Tibial nerve (tissue), 3 donors: ENCODE data around the gene TSPO.

- PRO-cap: no peak
- RAMPAGE, long total RNA, 3 experiments: no peak in any of the 3 experiments
Observed at GRCh38 chr22:42990956-42991865, 23.7 kb downstream of the PACSIN2 start.

DNA sequence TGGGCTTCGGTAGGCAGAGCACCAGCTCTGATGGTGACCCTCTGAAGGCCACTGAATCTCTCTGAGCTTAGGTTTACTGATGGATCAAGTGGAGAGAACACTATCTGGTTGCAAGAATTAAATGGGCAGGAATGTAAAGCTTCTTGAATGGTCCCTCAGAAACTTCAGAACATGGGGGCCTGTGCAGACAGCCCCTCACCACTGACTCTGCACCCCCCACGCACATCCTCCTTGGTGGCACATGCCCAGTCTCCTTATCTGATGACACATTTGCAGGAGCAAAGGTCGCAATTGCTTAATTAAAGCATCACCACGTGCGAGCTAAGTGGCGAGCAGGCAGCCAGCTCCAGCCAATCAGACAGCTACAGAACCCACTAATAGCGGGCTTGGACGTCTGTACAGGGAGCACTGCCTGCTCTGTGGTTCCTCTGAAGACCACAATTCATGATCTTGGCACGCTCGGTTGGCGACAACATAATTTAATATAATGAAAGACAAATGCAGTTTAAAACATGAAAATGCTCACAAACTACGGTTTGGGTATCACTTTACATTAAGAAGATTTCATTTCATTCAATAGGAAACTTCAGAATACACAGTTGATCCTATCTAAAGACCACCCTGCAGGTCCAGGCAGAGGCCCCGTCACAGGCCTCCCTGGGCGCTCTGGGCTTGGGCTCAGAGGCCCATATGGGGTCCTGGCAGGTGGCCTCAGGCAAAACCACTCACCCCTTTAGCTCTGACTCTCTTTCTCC is 10.6 kb downstream of the PACSIN2 start:
- PRO-cap: no peak
- RAMPAGE, long total RNA, 3 experiments: no peak in any of the 3 experiments

GRCh38 chr22:43024984-43025484 is 10.1 kb upstream of the PACSIN2 start:
- PRO-cap: no peak
- RAMPAGE, long total RNA, 3 experiments: no peak in any of the 3 experiments

- PRO-cap: no peak
- RAMPAGE, long total RNA, 3 experiments: no peak in any of the 3 experiments
Observed at GRCh38 chr22:43118771-43119838, 8.6 kb downstream of the BIK start.

DNA sequence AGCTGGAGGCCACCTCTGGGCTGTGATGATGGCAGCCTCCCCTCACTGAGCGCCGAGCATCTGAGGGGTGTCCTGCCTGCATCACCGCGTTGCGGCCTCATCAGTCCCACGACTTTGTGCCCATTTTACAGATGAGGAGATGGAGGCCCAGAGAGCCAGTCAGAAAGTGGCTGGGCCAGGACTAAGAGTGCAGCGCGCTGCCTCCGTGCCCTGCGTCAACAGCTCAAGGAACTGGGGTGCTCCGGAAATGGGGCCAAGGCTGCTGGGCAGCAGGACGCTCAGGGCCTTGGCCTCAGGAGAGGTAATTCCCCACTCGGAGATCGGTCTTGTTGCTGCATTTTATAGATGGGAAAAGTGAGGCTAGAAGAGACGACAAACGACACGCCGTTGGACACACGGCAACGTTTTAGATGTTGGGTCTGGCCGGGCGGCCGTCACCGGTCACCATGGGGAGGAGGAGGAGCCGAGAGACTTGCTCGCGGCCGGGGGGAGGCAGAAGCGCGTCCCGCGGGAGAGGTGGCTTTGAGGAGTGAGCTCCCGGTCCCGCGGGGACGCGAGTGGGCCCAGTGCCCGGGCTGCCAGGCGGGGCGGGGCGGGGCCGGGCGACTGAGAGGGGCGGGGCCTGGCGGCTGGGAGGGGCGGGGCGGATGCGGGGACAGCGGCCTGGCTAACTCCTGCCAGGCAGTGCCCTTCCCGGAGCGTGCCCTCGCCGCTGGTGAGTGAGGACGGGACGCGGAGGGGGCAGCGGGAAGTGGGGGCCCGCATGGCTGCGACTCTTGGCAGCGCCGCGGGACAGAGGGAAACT is at the start of gene TSPO:
Gene TSPO, plus strand, starts transcription at position 670 of the 805 bp plus-strand sequence.
- PRO-cap: bidirectional peak, plus-strand start at position 503 of the sequence, minus-strand start at position 501 of the sequence; bidirectional peak, plus-strand start at position 684 of the sequence, minus-strand start at position 531 of the sequence
- RAMPAGE, long total RNA, 3 experiments: start-site peak on the plus strand in 3 of 3 experiments, centred at positions 666 to 674 of the sequence, 269 to 693 reads per replicate

DNA sequence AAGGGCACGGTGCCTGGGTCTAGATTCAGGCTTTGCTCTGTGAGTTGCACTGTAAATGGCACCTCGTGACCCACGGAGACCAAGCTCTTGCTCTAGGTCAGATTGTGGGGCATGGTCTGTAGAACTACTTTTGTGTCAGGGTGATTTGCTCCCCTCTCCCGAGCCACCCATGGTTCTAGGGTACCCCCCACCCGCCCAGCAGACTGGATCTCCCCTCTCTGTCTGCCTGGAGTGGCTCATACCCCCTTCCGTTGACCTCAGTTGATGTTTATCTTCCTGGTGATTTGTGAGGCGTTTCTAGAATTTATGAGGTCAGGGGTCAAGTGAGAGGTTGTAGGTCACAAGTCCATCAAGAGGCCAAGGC is 76.1 kb upstream of the TTLL12 start:
- PRO-cap: no peak
- RAMPAGE, long total RNA, 3 experiments: no peak in any of the 3 experiments

- PRO-cap: no peak
- RAMPAGE, long total RNA, 3 experiments: no peak in any of the 3 experiments
Observed at GRCh38 chr22:43293619-43294282, 49.4 kb downstream of the SCUBE1 start.

- PRO-cap: no peak
- RAMPAGE, long total RNA, 3 experiments: start-site peak on the minus strand in 1 of 3 experiments, at chr22:43301597-43301652 at its widest, 6 reads per replicate
Observed at GRCh38 chr22:43301125-43301757, 41.9 kb downstream of the SCUBE1 start.

DNA sequence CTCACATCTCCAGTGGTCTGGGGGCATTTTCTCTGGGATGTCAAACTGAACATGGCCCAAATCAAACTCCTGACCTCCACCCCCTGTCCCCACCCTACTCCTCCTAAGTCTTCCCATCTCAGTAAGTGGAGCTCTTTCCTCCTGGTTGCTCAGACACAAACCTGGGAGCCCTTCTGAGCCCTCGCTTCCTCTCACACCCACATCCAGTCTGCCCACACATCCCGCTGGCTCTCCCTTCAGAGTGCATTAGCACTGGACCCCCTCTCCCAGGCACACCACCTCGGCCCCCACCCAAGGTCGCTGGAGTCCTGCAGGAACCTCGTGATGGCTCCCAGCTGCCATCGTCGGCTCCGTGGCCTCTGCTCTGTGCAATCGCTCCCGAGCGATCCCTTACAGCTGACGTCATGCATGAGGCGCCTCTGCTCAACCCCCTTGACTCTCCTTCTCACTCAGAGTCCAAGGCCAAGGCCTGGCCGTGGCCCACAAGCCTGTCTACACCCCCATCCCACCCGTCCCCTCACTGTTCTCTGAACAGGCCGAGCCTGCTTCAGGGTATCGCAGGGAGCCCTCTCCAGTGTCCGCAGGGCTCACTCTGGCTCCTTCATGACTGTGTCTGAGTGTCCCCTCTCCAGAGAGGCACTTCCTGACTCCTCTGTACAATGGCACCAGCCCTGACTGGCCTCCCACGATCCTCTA is 183.9 kb downstream of the EFCAB6 start:
- PRO-cap: no peak
- RAMPAGE, long total RNA, 3 experiments: no peak in any of the 3 experiments

GRCh38 chr22:43811506-43811996 is 554 bp downstream of the EFCAB6 start:
- PRO-cap: no peak
- RAMPAGE, long total RNA, 3 experiments: no peak in any of the 3 experiments

DNA sequence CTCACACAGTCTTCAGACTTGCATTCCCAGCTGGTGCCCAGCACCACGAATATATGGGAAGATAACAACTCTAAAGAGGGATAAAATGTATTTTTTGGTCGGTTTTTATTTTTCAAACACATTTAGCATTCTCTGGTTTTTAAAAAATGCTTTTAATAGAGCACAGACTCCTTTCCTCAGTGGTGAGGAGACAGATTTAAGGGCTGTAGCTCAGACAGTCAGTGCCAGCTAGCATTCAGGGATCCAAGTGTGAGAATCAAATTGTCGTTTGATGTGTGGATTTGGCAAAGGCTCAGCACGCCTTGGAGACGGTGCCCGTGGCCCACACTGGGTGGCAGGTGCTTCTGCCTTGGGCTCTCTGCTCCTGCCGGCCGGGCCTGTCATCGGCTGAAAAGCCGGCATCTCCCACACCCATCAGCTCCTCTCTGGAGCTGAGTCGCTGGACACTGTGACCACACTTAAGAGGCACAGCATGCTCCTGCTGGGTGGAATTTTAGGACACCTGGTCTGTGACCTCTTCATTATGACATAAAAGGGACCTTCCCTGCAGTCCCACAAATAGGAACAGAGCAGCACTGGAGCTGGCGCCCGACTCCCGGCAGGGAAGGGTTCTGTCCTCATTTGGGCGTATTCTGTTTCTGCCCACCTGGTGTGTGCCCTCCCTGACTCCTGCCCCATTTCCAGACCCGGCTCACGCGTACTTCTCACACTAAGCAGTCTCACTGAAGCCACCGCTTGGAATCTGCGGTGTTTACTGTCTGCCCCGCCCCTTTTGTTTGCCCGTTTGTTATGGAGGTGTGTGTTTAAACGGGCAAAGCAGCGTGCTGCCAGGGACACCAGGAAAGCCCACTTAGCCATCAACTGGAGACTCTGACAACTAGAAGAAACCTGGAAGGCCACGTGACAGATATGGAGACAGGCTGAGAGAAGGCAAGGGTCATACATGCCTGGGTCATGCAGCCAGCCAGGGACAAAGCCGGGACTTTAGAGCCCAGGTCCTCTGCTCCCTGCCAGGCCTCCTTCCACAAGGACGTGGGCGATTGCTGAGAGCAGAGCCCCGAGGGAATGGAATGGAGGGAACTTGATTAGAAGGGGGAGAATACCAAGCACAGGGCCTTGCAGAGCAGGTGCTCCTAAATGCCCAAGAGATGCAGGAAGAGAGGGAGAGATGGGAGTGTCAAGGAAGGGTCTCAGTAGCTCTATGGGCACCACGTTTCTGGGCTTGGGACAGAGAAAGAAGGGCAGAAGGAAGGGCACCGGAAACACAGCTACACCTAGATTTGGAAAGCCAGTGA is 8.5 kb upstream of the EFCAB6 start:
- PRO-cap: no peak
- RAMPAGE, long total RNA, 3 experiments: no peak in any of the 3 experiments

GRCh38 chr22:44129026-44129445 is 51.7 kb upstream of the PARVG start:
- PRO-cap: no peak
- RAMPAGE, long total RNA, 3 experiments: no peak in any of the 3 experiments

- PRO-cap: no peak
- RAMPAGE, long total RNA, 3 experiments: no peak in any of the 3 experiments
Observed at GRCh38 chr22:44172287-44172708, 8.4 kb upstream of the PARVG start.

DNA sequence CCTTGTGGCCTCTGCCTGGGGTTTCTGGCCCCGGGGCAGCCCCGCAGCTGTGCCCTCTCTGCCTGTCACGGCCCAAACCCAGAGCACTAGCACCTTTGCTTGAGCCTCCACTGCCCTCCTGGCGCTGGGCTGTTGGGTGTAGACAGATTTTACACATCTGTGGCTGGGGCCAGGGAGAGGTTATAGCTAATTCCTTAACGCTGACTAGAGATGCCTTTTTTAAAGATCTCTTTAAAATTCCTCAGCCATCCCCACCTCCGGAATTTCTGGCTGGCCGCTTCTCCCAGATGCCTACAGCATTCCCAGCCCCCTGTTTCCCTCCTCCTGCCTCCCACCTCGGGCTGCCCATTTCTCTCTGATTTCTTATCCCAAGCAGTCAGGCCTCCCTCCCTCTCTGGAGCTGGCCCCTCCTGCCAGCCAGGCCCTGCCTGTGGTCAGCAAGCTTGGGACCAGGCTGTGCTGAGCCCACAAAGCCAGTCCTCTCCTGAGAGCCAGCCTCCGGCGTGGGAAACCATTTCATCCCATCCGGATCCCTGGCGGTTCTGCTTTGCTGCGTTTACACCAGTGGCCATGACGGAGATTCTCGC is 3.0 kb upstream of the PRR5 start:
- PRO-cap: unidirectional peak, plus-strand start at position 476 of the sequence
- RAMPAGE, long total RNA, 3 experiments: no peak in any of the 3 experiments

- PRO-cap: bidirectional peak, plus-strand start at chr22:44702277, minus-strand start at chr22:44702088
- RAMPAGE, long total RNA, 3 experiments: no peak in any of the 3 experiments
Observed at GRCh38 chr22:44701820-44702143, 222 bp upstream of the PRR5 start.

DNA sequence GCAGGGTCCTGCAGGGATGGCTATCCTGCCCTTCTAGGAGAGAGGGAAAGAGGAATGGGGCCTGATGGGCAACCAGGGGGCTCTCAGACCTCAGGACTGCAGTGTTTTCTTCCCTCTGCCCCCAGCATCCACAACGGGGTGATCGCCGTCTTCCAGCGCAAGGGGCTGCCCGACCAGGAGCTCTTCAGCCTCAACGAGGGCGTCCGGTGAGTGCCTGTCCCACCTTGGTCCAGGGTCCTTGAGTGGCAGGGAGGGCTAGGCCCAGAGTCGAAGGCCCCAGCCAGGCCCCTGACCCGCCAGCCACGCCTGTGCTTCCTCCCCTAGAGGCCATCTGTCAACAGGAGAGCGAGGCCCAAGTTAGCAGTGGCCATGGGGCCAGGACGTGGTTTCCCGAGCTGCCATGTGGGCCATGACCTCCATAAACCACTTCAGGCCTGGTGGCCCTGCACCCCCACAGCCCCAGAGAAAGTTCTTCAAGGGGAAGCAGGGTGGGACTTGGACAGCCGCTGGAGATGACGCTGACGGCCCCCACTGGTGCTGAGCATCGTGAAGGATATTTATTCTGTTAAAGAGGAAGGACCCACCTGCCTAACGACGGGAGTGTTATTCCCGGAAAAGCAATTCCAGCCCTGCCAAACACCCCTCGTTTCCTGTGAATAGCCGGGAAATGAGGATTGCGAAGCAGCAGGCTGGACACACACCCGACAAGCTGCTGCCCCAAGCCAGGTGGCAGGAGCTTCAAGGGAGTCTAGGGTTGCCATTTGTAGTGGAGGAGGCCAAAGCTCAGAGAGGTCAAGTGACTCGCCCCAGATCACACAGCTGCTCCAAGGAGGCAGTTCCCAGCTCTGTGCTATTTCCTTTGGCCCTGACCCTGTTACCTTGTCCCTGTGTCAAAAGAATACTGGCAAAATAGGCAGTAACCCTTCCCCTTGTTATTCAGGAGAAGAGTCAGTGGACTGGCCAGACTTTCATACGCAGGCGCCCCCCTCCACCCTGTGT is 12.8 kb downstream of the PRR5 start:
- PRO-cap: no peak
- RAMPAGE, long total RNA, 3 experiments: no peak in any of the 3 experiments

DNA sequence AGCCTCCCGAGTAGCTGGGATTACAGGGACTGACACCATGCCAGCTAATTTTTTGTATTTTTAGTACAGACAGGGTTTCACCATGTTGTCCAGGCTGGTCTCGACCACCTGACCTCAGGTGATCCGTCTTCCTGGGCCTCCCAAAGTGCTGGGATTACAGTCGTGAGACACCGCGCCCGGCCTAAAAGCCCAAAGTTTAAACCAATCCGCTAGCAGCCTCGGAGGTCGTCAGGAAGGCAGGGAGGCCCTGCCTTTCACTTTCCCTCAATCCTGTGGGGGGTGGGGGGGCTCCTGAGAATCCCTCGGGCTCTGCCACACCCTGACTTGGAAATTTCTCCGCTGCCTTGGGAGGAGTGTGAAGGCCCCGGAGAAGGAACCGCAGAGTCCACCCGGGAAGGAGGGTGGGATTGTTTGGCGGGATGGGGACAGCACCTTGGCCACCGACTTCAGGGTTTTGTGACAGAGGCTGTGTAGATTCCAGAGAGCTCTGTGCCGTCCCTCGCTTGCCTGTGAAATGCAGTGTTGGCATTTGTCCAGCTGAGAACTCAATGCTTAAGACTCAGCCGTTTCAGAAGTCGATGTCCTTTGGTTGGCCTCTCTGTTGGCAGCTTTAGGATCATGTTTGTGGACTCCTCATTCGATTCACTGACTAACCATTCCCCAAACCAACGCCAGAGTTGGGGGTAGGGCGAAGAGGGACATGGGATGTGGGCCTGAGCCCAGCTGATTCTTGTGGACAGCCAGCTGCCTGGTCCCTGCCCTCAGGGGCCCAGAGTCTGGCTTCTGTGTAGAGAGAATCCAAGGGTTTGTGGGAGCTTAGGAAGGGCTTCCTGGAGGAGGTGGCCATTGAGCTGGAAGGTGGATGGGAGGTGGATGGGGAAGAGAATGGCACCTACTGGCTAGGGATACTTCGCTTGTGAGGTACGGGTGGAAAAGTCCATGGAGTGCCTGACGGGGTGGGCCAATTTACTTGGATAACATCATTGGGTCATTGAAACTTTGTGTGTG is 1.3 kb downstream of the ARHGAP8 start:
- PRO-cap: no peak
- RAMPAGE, long total RNA, 3 experiments: no peak in any of the 3 experiments

- PRO-cap: no peak
- RAMPAGE, long total RNA, 3 experiments: no peak in any of the 3 experiments
Observed at GRCh38 chr22:44754892-44755455, 2.6 kb downstream of the ARHGAP8 start.

DNA sequence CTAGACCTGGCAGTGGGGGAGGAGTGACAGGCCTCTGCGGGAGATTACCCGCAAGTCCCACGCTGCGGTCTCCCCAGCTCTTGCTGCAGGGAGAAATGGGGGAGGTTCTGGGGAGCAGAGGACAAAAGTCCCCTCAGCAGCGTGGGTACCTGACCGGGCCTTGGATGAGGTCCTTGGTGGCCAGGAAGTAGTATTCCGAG is 113.0 kb downstream of the ARHGAP8 start:
- PRO-cap: no peak
- RAMPAGE, long total RNA, 3 experiments: no peak in any of the 3 experiments

- PRO-cap: no peak
- RAMPAGE, long total RNA, 3 experiments: no peak in any of the 3 experiments
Observed at GRCh38 chr22:44869791-44870424, 117.5 kb downstream of the ARHGAP8 start.